Amniotic epithelial cell (primary cell): ENCODE results near the genes NFYB, SLC41A2, NOPCHAP1 and ALDH1L2.

DNA sequence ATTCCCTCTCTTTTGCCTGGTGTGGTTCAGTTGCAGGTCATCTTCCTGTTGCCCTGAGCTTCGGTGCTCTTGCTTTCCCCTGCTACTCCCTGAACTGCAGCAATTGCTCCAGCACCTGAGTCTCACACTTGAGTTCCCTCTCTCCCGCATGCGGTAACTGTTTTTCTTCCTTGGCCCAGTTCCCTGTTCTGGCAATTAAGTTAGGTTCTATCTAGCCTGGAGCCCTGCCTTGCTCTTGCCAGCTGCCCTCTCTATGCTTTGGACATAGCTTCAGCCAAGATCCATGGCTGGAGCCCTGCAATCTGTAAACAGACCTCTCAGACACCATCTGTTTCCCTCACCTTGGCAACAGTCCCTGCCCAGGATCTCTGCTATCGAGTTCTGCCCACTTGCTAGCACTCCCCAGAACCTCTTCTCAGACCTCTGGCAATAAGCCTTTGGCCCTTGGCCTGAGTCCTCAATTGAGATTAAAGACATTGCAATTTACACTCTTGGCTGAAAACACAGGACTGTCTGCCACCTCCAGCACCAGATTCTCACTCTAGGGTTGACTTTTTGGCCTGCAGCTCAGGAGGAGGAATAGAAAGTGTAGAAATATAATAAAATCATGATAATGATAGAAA, 6.0 kb upstream of the GLT8D2 start:
- RRBS = no CpG with 5 or more reads among the region's 4 CpGs

- RRBS = 2% methylated on average over 66 of the region's 122 CpGs
Observed at GRCh38 chr12:104137466-104138320, at the start of gene NFYB. NFYB (minus strand) TSS chr12:104138210.

GRCh38 chr12:104315484-104316259, 12.1 kb downstream of the EID3 start:
- RRBS = no CpG with 5 or more reads among the region's 7 CpGs

DNA sequence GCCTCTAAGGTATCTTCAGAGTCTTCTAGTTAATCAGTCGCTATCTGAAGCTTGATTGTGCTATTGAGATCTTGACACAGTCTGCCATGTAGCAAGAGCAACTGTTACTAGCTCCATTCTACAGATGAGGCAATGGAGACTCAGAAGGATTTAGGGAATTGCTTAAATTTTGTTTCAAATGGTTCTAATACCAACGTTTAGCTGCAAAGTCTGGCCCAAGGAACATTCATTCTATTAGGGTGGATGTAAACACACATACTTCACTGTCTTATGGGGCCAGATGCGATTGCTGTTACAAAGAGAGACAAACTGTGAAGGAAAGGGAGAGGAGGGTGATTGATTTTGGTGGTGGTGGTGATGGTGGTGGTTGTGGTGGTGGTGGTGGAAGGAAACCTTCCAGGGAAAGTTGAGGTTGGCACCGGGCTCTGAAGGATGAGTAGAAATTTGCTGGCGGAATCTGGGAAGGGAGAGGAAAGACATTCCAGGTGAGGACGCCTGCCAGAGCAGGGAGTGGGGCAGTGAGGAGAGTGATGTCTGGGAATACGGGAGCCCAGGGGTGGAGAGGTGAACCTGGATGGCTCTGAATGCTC, 15.8 kb downstream of the CHST11 start:
- RRBS = no CpG with 5 or more reads among the region's 7 CpGs

- RRBS = no CpG with 5 or more reads among the region's 11 CpGs
Observed at GRCh38 chr12:104494243-104494825, 37.6 kb downstream of the CHST11 start.

DNA sequence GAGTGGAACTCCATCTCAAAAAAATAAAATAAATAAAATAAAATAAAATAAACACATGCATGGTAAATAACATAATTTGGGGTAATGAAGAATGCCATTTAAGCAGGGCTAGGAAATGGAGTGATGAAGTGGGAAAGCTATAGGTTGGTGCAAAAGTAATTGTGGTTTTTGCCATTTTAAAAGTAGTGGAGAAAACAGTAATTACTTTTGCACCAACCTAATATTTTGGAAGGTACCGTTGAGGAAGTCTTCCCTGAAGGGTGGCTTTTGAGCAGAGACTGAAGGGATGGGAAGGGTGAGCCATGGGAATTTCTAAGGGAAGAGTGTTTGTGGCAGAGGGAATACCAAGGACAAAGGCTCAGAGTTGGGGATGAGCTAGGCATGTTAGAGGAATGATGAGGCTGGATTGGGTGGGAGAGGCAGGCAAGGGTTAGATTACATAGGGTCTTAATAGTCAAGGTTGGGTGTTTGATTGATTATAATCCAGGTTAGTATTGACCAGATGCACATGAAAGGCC, 103.0 kb downstream of the CHST11 start:
- RRBS = no CpG with 5 or more reads among the region's 1 CpG

DNA sequence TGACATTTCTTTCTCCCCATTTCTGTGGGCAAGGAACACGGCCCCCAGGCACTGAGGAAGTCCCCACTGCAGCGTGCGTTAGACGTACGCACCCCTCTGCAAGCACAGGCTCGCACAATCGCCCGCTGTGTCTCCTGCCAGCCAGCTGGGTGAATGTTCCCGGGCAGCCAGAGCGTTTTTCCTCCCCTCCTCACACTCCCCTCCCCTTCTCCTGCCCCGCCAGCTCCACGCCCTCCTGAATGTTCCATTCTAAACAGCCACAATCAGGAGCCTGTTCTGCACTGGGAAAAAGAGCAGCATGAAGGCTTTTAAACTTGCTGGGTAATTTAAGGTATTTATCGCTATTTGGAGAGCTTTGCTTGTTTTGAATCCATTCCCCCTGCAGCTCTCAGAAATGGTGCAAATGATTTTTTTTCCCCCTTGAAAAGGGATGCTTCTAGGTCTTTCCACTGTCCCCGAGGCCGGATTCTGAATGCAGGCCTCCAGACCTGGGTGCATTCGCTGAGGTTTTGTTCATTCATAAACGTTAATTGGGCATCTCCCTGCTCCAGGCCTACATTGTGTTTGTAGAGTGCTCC, 212.4 kb downstream of the CHST11 start:
- RRBS = no CpG with 5 or more reads among the region's 17 CpGs

DNA sequence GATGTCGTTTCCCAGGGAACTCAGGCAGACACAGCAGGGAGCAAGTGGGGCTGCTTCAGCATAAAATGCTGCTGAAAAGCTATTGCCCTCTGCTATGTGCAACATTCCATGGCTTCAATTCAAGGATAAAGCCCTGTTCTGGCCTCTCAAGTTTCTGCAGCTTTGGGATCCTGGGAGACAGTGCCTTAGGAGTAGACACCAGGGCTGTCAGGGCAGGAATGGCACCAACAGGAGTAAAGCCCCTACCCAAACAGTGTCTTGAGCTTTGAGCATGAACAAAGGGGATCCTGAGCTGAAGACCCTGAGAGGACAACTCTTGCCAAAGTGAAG, 173.4 kb downstream of the SLC41A2 start:
- RRBS = no CpG with 5 or more reads among the region's 1 CpG

DNA sequence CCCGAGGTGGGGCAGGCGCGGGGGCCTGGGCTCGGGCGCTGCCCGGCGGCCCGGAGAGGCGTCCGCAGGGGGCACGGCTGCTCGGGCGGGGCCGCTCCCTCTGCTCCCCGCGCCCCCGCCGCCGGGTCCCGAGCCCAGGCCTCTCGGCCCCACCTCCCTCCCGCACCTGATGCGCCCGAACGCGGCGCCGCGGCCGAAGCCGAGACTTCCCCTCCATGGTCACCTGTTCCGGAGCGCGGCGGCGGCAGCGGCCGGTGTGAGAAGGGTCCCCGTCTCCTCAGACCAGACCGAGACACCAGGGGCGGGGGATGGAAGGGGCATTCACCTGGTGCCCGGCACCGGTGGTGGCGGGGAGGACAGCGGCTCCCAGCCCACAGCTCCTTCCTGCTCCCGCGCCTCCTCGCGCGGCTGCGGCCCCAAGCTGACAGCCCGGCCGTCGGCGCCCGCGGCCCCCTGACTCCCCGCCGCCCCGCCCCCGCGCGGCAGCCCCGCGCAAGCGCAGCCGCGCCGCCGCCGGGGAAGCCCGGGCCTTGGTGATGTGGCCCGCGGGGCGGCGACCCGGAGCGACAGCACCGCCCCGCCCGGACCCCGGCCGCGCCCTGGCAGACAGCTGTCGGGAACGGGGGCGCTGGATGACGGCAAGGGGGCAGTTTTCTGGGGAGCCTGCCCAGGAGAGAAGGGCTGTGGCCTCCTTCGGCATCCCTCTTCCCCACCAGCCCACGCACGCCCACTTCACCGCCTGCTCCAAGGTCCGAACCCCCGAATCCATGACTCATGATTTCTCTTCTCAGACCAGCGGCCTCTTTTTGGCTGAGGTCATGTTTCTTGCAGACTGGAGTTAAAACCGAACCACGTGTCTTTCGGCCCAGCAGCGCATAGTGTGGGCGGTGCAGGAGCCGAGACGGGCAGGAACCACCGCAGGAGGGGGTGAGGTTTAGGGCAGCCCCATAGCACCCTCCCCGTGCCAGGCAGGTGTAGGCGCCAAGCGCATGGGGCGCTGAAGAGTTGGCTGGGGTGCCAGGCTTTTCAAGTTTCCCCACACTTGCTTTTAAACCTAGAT, at the start of gene SLC41A2:
Gene SLC41A2, minus strand, starts transcription at position 426 of the 1,060 bp plus-strand sequence.
- RRBS = 1% methylated on average over 37 of the region's 107 CpGs

DNA sequence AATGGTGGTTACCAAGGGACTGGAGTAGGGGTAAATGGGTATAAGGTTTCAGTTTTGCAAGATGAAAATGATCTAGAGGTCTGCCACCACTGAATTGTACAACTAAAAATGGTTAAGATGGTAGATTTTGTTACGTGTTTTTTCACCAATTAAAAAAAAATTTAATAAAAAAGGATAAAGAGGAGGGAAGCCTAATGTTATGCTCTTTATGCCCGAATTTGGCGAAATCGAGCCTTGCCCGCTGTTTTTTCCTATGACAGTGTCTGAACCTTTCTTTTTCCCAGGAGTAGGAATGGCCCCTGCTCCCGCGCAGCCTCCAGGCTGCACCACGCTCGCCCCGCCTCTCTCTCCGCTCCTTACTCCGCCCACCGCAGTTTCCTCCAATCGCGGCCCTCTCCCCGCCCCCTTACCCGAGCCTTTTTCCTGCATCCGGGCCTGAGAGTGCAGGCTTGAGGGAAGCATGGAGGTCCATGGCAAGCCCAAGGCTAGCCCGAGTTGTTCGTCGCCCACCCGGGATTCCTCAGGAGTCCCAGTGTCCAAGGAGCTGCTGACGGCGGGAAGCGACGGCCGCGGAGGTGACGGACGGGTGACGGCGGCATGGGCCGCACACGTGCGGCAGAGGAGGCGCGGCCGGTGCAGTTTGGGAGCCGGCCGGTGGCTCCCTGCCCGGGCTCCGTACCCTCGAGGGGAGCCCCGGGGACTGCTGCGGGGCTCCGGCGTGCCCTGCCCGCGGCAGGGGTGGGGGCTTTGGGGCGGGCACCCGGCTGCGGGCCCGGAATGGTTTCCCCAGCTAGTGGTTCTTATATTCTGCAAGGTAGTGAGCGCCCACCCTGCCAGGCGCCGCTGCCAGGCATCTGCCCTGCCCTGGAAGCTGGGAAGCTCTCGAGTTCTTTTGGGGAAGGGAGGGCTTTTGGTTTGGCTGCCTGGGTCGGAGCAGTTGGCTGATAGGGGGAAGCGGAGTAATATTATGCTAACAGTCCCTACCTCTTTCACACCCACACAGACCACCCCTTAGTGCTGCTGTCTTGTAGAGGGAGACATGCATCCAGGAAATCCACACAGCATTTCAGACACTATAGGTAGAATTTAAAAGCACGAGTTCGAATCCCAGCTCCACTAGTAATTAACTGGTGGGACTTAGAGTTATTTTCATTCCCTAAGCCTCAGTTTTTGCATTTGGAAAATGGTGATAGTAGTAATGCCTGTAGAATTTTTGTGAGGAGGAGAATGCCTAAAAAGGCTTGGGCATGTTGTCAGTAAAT, at the start of gene NOPCHAP1:
Gene NOPCHAP1, plus strand, starts transcription at position 424 of the 1,262 bp plus-strand sequence.
- RRBS = 2% methylated on average over 11 of the region's 61 CpGs

- RRBS = no CpG with 5 or more reads among the region's 62 CpGs
Observed at GRCh38 chr12:105084238-105085020, at the start of gene ALDH1L2. ALDH1L2 (minus strand) TSS chr12:105084458.

- RRBS = no CpG with 5 or more reads among the region's 17 CpGs
Observed at GRCh38 chr12:105107075-105107478, 454 bp upstream of the WASHC4 start.

DNA sequence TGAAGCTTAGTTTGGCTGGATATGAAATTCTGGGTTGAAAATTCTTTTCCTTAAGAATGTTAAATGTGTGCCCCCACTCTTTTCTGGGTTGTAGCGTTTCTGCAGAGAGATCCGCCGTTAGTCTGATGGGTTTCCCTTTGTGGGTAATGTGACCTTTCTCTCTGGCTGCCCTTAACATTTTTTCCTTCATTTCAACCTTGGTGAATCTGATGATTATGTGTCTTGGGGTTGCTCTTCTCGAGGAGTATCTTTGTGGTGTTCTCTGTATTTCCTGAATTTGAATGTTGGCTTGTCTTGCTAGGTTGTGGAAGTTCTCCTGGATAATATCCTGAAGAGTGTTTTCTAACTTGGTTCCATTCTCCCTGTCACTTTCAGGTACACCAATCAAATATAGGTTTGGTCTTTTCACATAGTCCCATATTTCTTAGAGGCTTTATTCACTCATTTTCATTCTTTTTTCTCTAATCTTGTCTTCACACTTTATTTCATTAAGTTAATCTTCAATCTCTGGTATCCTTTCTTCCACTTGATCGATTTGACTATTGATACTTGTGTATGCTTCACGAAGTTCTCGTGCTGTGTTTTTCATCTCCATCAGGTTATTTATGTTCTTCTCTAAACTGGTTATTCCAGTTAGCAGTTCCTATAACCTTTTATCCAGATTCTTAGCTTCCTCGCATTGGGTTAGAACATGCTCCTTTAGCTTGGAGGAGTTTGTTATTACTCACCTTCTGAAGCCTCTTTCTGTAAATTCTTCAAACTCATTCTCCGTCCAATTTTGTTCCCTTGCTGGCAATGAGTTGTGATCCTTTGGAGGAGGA, 52.3 kb downstream of the APPL2 start:
- RRBS = no CpG with 5 or more reads among the region's 9 CpGs

DNA sequence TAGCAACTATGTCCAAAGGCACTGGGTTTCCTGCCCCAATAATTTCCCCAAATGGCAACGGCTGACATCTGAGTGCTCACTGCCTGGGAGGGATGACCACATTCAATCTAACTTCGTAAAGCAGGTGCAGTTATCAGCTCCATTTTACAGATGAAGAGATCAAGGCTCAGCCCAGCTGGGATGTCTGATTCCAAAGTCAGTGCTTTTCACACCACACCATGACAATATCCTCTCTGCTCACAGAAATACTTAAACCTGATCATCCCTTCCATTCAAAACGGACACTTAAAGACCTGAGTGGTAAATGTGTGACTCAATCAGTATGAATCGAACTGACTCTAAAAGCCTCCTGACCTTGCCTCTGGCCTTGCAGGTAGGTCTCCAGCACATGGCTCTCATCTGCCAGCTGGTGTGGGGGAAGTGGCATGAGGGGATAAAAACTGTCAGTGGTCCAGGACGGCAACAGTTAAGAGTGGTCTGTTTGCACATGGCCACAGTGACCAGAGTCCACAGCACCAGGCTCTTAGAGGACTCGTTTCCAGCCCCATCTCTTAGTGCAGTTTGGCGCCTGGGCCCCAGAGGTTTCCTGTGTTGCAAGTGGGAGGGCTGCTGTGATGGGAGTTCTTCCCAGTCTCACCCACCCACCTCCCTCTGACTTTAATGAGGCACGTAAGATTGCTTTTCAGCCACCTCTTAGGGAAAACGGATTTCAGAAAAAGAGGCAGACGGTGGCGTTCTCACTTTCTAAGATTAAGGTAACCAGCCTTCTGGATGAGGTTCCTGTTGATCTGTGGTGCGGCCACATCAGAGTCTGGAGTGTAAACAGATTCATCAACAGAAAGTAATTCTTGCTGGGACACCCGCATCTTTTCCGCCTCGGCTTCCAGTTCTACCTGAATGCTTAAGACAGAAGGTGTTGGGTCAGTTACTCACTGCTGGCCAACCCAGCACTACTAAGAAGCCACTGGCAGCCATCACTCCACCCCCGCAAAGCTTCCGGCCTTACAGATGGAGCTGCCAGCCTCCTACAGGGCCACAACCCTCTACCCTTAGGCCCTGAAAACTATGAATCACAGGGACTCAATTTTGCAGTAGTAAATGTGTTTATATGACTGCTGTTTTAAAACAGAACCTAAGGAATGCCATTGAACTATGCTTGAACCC, 37.0 kb downstream of the APPL2 start:
- RRBS = no CpG with 5 or more reads among the region's 17 CpGs

- RRBS = no CpG with 5 or more reads among the region's 3 CpGs
Observed at GRCh38 chr12:105334650-105334952, 4.1 kb downstream of the C12orf75 start.

DNA sequence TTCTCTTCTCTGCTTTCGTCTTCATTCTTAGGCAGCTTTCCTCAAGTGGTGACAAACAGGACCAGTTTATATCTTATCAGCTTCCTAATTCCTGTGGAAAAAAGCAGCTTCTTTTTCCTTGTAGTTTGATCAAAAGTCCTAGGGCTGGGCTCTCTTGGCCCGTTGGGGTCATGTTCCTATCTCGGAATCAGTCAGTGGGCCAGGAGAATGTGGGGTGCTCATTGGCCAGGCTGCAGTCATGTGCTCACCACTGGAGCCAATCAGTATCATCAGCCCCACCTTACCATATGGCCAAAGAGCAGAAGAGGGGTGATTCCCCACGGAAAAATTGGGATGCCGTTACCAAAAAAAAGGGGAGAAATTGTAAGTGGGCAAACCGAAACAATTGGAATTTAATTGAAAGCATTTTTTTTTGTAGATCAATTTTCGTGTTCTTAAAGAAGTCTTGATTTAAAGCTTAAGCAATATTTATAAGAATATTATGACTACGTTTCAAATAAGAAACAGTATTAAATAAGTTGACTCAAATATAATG, 22.8 kb downstream of the C12orf75 start:
- RRBS = no CpG with 5 or more reads among the region's 8 CpGs

DNA sequence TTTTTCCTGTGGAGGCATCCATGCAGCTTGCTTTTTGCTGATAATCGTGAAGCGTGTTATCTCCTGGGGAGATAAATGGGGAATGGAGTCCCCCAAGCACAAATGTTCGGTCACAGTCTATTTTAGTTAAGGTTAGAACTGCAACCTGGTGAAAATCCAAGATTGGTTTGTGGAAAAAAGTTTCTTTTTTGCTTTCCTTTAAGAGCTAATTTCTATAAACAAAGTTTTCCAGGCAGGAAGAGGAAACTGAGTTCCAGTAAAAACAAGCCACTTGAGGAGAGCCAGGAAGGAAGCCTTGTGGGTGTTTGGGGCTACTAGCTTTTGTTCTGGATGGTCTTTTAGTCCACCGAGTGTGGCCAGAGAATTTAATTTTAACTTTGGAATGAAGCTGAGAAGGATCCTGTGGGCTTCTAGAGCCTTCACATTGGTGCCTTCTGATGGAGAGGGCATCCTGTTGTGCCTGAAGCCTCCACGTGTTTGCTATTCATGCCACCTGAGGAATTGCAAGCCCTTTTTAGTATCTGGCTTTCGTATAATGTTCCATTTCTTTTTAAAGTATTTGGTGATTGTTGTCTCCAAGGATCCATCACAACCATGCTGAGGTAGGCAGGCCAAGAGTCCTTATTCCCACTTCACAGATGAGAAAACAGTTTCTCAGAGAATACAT, 327.9 kb downstream of the C12orf75 start:
- RRBS = no CpG with 5 or more reads among the region's 6 CpGs

GRCh38 chr12:106021350-106022129, 117.2 kb downstream of the NUAK1 start:
- RRBS = no CpG with 5 or more reads among the region's 7 CpGs